Metastatic Breast Carcinoma in the Brain (tissue), 10 donors: ENCODE results near the genes NME5, FAM53C and LRRTM2.

- PRO-cap, 10 experiments, result no peak in any of the 10 experiments
Measured at GRCh38 chr5:136663741-136664240, 298.4 kb upstream of the TRPC7 start.

DNA sequence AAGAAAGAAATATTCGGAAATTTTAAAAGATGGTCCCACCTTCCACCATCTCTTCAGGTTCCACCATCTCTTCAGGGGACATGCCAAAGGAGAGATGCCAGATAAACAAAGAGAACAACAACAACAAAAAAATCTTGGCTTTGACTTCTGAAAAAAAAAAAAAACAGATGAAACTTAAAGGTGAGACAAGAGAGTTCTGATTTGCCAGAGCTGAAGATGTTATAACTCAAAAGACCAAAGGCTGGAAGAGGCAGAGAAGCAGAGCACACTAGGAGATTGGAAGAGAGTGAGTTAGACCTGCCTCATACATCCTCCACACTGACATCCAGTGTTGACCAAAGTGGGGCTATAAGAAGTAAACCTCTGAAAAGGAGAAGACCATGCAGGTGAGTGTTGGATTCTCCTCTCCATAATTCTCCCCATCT is 435.9 kb downstream of the SPOCK1 start:
- PRO-cap, 10 experiments, result no peak in any of the 10 experiments

- PRO-cap, 10 experiments, result no peak in any of the 10 experiments
Measured at GRCh38 chr5:137260986-137261561, 238.1 kb downstream of the SPOCK1 start.

DNA sequence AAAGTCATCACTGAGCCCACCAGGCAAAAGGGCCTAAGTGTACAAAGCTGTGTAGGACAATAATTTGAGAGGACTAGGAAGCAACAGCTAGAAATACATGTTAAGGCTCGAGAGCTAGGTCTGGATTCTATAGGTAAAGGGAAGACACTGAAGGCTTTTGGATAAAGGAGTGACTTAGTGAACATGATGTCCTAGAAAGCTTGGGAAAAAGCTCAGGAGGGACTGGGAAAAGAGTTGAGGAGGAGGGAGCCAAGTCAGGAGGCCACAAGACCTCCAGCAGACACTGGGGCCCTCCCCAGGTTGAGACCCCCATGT is 166.0 kb downstream of the SPOCK1 start:
- PRO-cap, 10 experiments, result no peak in any of the 10 experiments

DNA sequence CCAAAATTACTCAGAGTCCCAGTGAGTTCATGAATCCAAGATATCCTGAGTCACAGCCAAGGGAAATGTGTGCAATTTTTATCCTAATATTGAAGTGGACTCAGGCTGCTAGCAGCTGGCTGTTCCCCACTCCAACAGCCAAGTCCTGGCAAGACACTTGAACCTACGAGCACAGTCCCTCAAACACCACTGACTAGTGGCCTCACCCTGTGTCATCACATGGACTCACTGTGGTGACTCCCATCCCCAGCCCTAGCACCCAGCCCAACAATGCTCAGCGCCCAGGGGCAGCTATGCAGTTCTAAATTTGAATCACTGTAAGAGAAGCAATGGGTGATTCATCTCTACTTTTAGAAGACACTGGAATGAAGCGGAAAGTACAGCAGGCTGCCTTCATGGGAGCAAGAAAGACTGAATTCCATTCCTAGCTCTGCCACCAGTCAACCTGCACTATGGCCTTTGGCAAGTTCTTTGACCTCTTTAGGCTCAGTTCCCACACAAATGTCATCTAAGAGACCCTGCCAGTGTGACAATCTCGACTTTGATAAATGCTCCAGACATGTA is 113.6 kb downstream of the KLHL3 start:
- PRO-cap, 10 experiments, result peak in 2 of 10 experiments; most common minus-strand start position 191 of the sequence (in 2)

- PRO-cap, 10 experiments, result peak in 2 of 10 experiments; most common plus-strand start chr5:137623000 (in 1); most common minus-strand start chr5:137622937 (in 1)
Measured at GRCh38 chr5:137622730-137623387, 113.0 kb downstream of the KLHL3 start.

- PRO-cap, 10 experiments, result no peak in any of the 10 experiments
Measured at GRCh38 chr5:137870552-137871615, 3.2 kb downstream of the MYOT start.

GRCh38 chr5:137977163-137977971 is 55.5 kb downstream of the FAM13B start:
- PRO-cap, 10 experiments, result no peak in any of the 10 experiments

GRCh38 chr5:138138837-138139701 is at the start of gene NME5:
Gene NME5, minus strand, starts transcription at chr5:138139428.
- PRO-cap, 10 experiments, result peak in 3 of 10 experiments; most common plus-strand start chr5:138139484 (in 2); most common minus-strand start chr5:138139390 (in 2)

DNA sequence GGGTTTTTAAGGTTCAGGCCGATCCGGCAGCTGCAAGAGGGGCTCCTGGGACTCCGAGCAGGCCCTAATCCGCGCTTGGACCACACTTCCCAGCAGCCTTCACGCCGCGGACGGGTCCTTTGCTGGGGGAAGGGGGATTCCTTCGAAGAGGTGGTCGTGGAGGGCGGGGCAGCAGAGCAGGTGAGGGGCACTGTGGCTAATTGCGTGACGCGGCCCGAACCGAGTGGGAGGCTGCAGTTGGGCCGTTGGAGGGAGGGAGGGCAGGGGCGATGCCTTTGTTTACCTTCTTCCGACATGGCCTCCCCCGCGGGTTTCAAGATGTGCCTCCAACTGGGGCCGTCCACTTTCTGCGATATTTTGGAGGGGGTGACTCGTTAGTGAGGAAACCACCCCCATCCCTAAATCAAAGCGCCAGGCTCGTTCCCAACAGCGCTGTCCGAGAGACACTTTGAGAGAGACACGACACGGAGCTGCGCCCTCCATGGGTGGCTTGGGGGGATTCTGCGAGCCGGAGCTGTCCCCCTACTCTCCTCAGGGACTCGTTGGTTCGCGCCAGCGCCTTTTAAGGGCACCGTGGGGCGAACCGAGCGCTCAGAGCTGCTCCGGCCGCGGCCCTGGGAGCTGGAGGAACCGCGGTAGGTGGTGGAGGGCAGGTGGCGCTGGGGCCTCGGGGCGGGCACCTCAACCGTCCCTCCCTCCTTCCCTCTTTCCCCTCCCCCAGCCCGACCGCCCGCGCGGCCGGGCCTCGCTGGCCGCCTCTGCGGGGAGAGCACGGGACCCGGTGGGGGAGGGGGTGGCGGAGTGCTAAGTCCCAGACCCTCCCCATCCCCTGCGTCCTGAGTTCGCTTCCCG is at the start of gene FAM53C:
FAM53C (plus strand) TSS at position 594 of the 852 bp plus-strand sequence.
- PRO-cap, 10 experiments, result peak in 10 of 10 experiments; most common plus-strand start position 594 of the sequence (in 8); most common minus-strand start position 73 of the sequence (in 7)

- PRO-cap, 10 experiments, result no peak in any of the 10 experiments
Measured at GRCh38 chr5:138372621-138373123, 20.2 kb downstream of the KDM3B start.

- PRO-cap, 10 experiments, result no peak in any of the 10 experiments
Measured at GRCh38 chr5:138439335-138440671, 946 bp downstream of the REEP2 start.

DNA sequence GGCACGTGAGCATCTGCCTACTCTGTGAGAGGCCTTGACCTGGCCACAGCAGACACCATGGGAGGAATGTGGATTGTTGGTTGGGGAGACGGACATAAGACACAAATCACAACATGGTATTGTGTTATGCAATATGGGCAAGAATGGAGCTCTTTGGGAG is 4.8 kb downstream of the EGR1 start:
- PRO-cap, 10 experiments, result peak in 3 of 10 experiments; most common plus-strand start position 58 of the sequence (in 3)

DNA sequence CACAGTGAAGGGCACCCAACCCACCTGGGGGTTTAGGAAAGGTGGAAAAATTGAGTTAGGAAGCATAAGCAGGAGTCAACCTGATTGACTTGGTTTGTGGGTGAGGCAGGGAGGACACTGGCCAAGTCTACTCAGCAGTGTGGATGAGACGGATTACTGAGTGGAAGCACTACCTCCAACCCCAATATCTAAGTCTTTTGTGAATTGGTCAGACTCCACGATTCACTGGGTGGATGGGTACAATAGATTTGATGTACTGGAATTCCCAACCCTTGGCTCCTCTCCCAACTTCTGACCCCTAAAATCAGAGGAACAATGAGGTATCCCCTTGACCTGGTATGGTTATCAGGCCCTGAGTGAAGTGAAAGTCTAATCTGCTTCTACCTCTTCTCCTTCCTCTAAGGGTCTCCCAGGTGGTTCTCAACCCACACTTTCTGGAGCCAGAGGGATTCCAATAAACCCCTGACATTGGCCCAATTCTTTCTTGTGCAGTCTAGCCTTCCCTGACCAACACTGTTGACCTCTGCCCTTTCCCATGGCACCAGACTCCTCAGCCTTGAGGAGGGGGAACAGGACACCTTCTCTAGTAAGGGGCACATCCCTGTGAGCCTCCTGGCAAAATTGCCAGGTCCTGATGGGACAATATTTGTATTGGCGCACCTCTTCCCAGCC is 5.3 kb downstream of the EGR1 start:
- PRO-cap, 10 experiments, result peak in 1 of 10 experiments; most common plus-strand start position 98 of the sequence (in 1)

DNA sequence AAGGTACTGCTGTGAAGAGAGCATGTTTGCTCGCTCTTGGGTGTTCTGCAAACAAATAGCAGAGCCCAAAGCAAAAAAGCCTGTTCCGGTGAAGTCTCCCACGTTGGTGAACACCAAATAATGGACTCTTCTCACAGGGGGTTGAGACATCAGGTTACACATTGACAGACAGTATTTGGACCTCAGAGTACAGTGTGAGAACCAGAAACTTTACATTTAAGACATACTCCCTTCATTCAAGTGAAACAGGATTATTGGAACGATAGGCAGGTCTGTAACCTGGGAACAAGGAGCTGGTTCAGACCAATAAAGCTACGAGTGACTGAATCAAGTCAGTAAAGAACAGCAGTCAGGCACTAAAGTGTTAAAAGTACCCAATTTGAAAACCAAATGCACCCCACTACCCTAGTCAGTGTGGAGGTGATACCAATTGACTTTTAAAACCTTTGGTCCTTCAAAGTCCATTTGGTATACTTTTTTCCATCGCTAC is 36.5 kb downstream of the ETF1 start:
- PRO-cap, 10 experiments, result no peak in any of the 10 experiments

DNA sequence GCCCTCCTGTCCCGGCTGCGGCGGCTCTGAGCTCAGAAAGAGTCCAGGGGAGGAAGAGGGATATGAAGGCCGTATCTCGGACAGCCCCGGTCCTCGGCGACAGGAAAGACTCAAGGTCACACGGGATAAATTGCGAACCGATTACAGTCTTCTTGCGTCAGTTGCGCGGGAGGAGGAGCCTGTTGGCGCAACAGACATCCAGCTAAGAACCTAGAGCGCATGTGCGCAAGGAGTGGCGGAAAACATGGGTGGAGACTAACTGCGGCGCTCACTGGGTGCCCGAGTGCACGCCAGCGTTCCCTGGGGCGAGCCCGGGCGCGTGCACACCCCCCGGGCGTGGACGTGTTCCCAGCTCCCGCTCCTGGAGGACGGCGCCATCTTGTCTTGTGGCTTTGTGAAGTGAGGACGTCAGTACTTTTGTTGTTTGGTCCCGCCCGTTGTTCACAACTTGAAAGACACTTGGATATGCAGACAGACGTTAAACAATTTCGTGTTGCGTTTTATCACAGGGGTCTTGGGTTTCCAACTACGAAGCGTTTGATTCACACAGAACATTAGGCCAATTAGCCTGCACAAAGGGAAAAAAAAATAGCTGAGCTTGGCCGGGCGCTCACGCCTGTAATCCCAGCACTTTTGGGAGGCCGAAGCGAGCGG is 501 bp upstream of the HSPA9 start:
- PRO-cap, 10 experiments, result peak in 10 of 10 experiments; most common plus-strand start position 238 of the sequence (in 6); most common minus-strand start position 101 of the sequence (in 8)

DNA sequence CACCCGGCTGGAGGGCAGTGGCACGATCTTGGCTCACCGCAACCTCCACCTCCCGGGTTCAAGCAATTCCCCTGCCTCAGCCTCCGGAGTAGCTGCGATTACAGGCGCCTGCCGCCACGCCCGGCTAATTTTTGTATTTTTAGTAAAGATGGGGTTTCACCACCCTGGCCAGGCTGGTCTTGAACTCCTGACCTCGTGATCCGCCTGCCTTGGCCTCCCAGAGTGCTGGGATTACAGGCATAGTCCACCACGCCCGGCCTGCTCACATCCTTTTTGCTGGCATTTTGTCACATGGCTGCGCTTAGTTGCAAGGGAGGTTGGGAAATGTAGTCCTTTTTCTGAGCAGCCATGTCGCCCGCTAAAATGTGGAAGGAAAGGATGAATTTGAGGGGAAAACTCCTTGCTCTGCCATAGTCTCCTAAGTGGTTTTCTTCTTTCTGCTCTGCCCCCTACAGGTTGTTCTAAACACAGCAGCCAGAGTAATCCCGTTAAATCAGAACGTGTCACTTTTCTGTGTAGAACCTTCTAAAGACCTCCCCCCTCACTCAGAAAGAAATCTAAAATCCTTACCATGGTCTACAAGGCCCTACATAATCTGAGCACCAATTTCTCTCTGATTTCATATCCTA is 57.8 kb upstream of the HSPA9 start:
- PRO-cap, 10 experiments, result peak in 1 of 10 experiments; most common minus-strand start position 275 of the sequence (in 1)

GRCh38 chr5:138875183-138875917 is at the start of gene LRRTM2:
Gene LRRTM2, minus strand, starts transcription at chr5:138875335.
- PRO-cap, 10 experiments, result no peak in any of the 10 experiments

DNA sequence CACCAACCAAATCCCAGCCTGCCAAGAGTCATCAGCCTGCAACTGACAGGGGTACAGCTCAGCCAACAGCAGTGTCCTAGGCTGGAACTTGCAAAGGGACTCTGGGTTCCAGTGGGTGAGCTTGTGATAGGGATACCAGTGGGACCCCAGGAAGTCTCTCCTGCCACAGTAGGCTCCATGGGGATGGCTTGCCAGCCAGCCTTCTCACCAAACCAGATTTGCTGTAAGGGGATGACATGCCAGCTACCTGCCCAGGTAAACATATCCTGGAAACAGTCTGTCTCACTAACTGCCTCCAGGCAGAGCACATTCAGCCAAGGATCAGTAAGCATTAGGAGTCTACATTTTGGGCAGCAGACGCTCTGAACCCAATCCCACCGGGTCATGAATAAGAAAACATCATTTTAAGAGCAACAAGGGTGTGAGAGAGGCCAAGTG is 49.9 kb downstream of the SIL1 start:
- PRO-cap, 10 experiments, result peak in 10 of 10 experiments; most common plus-strand start position 307 of the sequence (in 5); most common minus-strand start position 206 of the sequence (in 3)

DNA sequence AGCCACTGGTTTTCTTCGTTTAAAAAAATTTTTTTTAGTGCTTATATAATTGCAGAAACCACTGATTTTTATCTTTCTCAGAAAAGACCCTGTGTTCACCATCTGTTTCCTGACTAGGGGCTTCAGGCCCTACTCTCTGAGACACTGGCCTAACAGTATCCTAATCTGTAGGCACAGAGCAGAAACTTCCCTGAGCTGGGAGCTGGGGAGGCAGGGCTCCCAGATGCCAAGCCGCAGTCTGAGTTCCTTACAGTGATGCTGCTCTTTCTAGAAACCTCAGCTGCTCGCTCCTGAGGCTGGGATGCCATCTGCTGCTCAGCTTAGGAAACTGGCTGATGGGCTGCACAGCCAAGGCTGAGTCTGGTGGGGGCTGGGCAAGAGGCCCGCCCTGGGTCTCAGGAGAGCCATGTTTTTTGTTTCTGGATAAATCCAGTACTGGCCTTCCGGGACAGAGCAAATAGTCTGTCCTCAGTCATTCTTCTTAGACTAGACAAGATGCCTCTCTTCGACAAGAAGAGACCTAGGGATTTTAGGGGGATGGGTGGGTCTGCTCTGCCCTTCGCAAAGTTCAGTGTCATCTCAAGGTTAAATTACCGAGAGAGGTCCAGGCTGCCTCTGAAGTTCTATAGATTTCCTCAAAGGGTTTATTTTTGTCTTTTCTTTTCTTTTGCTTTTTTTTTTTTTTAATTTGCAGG is 30.9 kb upstream of the MATR3 start:
- PRO-cap, 10 experiments, result peak in 5 of 10 experiments; most common minus-strand start position 240 of the sequence (in 5)